Metanephros (tissue), 2 donors: ENCODE measurements around the gene FCGR2B.

GRCh38 chr1:160366475-160366962 lies 352 bp upstream of the NHLH1 start:
- RAMPAGE, long total RNA: no peak

GRCh38 chr1:160996896-160997926 lies 23.7 kb downstream of the F11R start:
- RAMPAGE, long total RNA: no peak

DNA sequence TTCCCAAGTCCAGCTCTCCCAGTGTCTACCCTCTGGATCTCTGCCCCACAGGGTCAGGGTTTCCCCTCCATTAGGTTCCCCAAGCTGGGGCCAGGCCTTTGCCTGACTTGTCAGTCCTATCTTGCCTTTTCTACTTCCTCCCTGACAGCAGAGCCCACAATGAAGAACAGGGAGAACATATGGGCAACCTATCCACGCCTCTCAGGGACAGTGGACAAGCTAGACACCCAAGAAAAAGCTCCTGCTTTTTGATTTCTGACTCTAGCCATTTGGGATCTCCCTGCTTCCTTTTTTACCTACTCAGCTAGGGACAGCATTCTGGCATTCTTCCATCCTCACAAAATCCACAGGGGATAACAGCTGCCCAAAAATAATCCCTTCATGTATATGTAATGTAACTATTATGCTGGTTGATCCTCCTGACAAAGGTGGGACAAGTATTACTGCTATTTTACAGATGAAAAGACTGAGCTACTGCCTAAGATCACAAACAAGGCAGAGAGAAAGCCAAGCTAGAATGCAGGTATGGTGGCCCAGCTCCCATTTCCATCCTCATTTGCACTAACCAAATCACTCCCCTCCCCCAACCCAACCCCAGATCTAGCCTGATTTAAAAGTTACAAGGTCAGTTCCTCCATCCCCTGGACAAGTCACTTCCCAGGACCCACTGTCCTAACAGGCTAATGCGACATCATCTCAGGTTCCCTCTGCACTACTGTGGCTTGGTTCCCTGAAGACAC lies 2.6 kb downstream of the F11R start:
- RAMPAGE, long total RNA: no peak

GRCh38 chr1:161044883-161045750 lies 660 bp downstream of the USF1 start:
- RAMPAGE, long total RNA: no peak

DNA sequence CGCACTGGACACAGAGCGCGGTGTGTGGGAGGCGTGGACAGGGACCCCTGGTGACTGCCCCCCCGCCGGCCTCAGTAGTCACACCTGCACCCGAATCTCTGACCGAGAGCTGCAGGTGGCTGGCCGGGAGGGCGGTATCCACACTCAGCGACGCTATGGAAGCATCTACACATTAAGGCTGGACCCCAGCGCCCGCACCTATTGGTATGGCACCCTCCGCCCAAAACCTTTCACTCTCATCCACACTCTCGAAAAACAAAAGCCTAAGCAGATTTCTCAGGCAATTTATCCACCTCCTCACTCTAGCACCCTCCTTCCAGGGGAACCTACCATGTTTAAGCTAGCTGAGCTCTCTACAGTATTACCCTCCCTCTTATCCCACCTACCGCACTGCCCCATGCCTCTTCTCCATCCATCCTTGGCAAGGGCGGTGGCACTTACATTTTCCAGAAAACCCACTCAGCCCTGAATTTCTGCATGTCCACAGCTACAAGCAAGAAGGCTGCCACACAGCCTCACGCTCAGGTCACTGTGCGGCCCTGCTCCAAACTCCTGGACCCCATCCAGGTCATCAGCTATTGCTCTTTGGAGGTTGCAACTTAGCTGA lies 801 bp downstream of the KLHDC9 start:
- RAMPAGE, long total RNA: no peak

- RAMPAGE, long total RNA: no peak
Measured at GRCh38 chr1:161099466-161100085, 1.4 kb downstream of the KLHDC9 start.

GRCh38 chr1:161153302-161153630 lies 512 bp upstream of the UFC1 start:
- RAMPAGE, long total RNA: no peak

GRCh38 chr1:161161932-161162409 lies 2.7 kb downstream of the USP21 start:
- RAMPAGE, long total RNA: no peak

DNA sequence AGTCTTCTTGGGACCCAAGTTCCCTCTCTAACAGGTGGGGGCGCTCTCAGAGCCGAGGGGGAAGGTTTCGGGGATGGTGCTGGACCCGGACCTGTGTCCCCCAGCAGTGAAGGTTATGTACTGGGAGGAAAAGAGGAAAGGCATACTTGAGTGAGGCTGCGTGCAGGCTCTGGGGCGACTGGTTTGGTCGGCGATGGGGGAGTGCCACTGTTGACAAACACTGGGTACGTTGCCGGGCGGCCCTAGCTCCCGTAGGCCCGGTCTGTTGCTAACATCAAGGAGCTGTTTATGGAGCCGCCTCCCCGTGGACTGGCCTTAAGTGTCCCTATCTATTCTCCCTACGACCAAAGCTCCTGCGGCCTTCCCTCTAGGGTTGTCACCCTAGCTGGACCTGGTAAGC lies 446 bp upstream of the PPOX start:
- RAMPAGE, long total RNA: no peak

DNA sequence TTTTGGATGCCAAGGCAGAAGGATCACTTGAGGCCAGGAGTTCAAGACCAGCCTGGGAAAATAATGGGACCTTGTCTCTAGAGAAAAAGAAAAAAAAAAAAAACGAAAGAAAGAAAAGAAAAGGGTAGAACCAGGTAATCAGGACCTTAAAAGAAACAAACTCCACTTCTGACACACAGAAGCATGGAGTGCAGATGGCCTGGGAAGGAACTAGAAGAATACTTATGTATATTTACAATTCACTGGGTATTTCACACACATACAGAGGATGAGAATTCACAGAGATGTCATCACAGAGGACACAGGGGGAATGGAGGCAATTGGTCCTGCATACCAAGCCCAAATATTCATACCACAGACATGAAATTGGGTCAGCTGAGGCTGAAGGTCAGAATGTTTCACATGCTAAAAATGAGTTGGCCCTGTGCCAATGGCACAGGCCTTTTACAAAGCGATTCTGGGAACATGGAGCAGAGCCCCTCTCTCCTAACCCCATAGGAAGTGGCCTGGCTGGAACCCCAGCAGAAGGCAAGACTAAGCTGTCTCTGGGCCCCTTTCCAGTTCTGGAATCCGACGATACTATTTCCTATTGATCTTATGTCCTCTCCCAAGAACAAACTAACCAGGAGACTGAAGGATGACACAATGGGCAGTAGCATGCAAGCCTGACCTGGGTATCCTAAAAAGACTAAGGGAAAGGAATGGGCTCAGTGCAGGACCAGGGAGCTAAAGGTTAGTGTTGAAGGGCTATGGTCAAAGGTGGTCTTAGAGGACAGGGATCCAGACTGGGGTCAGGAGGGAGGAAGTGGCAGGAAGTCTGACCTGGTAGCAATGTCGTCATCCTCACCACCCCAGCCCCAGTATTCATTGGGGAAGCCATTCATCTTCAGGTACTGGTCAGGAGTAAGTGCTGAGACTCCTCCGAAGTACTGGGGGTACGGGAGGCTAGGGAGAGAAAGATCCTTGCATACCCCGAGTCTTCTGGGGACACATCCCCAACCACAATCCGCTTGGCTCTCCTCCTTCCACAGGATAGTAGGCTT lies 4.2 kb downstream of the B4GALT3 start:
- RAMPAGE, long total RNA: no peak

DNA sequence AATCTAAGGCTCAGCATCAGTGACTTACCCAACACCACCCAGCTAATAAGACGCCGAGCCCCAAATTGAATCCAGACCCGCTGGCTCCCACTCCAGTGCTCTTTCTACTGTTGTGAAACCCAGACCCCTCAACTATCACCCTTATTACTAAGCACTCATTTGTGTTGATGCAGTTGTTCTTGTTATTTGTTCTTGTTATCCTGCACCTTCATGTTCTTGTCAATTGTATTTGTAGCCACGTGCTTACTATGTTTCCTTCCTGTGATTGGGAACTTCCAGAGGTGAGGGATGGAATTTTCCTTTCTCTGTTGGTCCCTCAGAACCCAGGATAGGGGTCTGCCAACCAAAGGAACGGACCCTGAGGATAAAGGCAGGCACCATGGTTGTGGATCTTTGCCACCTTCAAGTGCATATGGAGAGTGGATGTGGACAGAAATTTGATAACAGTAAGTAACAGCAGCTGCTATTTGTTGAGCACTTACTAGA lies 9.6 kb downstream of the ADAMTS4 start:
- RAMPAGE, long total RNA: no peak

GRCh38 chr1:161201855-161202281 lies 299 bp upstream of the NDUFS2 start:
- RAMPAGE, long total RNA: no peak

DNA sequence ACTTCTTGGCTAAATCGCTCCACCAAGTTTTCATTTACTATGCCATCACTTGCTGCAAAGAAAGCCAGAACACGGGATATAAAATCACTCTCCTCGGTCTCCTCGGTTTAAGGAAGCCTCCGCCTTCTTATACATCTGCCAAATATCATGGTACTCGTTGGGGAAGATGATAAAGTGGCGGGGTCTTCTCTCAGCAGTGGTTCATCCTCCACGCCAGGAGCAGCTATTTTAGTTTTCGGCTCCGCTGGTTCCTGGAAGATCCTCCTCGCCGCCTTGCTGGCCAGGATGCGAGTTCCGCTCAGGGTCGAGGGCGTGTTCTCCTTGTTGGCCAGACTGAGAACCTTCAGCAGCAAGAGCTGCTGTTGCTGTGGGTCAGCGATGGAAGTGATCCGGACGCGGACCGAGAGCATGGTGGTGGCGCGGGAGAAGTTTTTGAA lies 11.3 kb upstream of the CFAP126 start:
- RAMPAGE, long total RNA: no peak

DNA sequence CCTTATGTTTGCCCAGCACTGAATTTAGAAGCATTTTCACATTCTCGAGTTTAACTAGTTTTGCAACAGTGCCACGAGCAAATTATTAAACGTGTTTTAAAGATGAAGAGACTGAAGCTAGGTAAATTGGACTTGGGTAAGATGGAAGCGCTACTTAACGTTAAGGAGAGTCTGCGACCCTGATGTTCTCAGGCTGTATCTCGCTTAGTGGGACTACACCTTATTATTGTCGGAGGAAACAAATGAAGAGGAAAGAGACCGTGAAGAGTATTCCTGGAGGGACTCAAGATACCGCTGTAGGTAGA lies 32.5 kb upstream of the CFAP126 start:
- RAMPAGE, long total RNA: no peak

- RAMPAGE, long total RNA: no peak
Measured at GRCh38 chr1:161542811-161543477, 6.7 kb downstream of the FCGR3A start.

GRCh38 chr1:161605675-161606382 lies 25.1 kb downstream of the FCGR3B start:
- RAMPAGE, long total RNA: no peak

DNA sequence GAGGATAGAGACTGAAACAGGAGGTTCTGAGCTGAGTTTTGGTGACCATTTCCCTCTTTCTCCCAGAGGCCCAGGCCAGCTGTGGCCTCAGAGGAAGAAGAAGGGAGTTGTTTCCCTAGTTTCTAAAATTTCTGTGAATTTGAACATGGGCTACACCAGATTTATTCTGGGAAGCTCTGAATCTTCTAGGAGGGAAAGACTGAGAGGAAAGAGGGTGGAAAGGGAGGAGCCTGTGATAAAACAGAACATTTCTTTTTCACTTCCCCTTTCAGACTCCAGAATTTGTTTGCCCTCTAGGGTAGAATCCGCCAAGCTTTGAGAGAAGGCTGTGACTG lies at the start of gene FCGR2B:
TSS of gene FCGR2B (plus strand) at position 271 of the 335 bp plus-strand sequence.
- RAMPAGE, long total RNA: no peak

GRCh38 chr1:161739697-161740409 lies 9.7 kb upstream of the DUSP12 start:
- RAMPAGE, long total RNA: no peak

GRCh38 chr1:162011589-162011971 lies 12.1 kb downstream of the OLFML2B start:
- RAMPAGE, long total RNA: no peak

- RAMPAGE, long total RNA: no peak
Measured at GRCh38 chr1:162019649-162020556, 3.8 kb downstream of the OLFML2B start.